ENCODE data around the gene CLK2.

GRCh38 chr1:154860202-154861007 is 9.7 kb downstream of the KCNN3 start:
- CAGE, long polyA plus RNA, result no peak
- RRBS, result 15% methylated on average over 2 of the region's 13 CpGs

DNA sequence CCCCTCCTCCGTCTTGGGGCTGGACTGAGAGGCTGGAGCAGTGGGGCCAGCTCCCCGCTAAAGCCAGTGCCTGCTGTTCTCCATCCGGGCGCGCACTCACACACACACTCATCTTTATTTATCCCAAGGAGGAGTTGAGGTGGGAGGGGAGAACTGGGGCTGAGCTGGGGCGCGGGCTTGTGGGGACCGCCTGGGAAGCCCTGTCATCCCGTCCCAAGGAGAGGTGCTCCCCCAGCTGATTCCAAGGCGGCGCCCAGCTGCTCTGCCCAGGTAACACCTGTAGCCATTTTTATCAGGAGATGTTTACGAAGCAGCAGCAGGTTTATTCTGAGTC is 2.1 kb downstream of the KCNN3 start:
- CAGE, long polyA plus RNA, result no peak
- RRBS, result no CpG with 5 or more reads among the region's 12 CpGs

DNA sequence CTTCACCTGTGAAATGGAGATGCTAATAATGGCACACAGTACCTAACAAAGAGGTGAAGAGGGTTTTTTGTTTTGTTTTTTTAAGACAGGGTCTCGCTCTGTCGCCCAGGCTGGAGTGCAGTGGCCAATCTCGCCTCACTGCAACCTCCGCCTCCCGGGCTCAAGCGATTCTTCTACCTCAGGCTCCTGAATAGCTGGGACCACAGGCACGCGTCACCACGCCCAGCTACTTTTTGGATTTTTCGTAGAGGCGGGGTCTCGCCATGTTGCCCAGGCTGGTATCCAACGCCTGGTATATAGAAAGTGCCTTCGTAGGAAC is 541 bp downstream of the PMVK start:
- CAGE, long polyA plus RNA, result no peak
- RRBS, result no CpG with 5 or more reads among the region's 14 CpGs

GRCh38 chr1:154951892-154952732 is 3.8 kb downstream of the PBXIP1 start:
- CAGE, long polyA plus RNA, result no peak
- RRBS, result no CpG with 5 or more reads among the region's 18 CpGs

DNA sequence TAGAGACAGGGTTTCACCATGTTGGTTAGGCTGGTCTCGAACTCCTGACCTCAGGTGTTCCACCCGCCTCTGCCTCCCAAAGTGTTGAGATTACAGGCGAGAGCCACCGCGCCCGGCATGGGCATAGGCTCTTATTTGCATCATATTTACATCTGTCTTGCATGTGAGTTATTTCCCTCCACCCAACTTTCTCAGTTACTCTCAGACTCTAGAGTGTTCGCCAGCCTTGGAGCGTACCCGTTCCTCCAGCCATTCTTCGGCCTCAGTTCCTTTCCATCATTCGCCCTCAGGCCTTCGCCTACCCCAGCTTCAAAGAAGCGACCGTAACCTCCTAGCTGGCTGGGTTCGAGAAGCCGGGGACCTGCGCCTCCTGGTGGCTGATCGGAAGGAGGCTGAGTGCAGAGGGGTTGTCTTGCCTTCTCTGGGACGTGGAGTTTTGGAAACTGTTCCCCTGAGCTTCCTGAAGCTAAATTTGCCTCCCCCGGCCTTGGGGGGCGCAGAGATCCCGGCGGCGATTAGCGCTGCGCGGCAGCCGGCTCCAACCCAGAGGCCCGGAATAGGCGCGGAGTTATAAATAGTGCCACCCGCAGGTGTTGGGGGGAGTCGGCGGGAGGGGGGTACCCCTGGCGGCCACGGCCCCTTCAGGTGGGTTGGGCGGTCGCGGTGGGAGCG is 3.6 kb upstream of the ZBTB7B start:
- CAGE, long polyA plus RNA, result no peak
- RRBS, result 0% methylated on average over 4 of the region's 40 CpGs

DNA sequence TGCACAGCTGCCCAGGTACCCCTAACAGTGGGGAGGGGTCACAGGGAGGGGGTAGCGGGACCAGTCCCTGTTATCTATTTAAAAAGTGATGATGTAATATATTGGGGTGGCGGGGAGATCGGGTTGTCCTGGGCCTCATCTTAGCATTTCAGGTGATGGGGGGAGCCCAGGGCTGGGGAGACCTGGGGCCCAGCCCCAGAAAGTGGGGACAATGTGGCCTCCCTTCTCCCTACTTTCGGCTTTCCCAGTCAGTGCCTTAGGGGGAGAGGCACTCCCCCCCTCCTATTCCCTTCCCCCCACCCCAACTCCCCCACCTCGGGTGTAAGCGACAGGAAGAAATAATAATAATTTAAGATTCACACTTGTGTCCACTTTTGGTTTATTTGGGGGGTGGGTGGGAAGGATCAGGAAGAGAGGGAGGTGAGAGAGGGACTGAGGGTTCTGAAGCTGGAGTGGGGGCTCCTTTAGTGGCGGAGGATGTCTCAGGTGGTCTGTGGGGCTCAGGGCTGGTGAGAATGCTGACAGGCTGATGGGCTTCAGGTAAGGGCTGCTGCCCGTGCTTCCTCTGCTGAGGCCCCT is 15.3 kb downstream of the DCST2 start:
- CAGE, long polyA plus RNA, result no peak
- RRBS, result no CpG with 5 or more reads among the region's 8 CpGs

DNA sequence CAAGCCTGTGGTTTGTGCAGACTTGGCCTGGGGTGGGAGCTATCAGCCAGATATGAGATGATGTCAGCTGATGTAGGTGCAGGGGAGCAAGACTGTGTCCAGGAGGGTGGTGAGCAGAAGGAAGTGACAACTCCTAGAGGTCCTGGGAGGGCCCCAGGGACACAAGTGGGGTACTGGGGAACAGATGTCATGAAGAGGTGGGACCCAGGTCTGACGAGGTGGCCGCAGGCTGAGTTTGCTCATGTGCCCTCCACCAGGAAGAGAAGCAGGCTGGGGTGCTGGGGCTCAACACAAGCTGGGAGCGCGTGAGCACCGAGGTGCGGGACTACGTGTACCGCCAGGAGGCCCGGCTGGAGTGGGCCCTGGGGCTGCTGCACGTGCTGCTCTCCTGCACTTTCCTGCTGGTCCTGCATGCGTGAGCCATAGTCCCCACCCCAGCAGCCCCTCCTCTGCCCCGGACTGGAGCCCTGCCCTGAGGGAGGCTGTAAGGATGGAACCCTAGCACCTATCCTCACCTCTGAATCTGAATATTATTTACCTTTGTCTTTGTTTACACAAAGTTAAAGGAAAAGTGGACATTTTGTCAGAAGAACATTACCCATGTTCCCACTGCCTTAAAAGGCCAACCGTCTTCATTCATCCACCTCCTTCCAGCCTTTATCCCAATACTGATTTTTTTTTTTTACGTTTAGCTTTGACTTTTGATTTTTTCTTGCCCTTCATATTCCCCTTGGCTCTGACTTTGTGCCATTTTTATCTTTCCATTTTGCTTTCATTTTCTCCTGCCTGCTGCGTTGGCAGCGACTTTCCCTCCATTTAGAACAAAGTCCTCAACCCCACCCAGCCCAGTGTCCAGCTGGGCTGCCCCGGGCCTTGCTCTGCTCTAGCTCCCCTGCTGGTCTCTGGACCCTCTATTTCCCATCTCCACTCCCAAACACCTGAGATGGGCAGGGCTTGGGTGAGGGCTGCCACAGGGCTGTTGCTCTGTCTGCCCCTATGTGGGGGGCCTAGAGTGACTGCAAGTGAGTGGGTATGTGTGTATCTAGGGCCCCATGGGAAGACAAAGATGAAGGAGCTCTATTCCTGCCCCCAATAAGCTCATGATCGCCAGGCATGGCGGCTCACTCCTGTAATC is 7.7 kb upstream of the ADAM15 start:
- CAGE, long polyA plus RNA, result no peak
- RRBS, result 74% methylated on average over 1 of the region's 19 CpGs

DNA sequence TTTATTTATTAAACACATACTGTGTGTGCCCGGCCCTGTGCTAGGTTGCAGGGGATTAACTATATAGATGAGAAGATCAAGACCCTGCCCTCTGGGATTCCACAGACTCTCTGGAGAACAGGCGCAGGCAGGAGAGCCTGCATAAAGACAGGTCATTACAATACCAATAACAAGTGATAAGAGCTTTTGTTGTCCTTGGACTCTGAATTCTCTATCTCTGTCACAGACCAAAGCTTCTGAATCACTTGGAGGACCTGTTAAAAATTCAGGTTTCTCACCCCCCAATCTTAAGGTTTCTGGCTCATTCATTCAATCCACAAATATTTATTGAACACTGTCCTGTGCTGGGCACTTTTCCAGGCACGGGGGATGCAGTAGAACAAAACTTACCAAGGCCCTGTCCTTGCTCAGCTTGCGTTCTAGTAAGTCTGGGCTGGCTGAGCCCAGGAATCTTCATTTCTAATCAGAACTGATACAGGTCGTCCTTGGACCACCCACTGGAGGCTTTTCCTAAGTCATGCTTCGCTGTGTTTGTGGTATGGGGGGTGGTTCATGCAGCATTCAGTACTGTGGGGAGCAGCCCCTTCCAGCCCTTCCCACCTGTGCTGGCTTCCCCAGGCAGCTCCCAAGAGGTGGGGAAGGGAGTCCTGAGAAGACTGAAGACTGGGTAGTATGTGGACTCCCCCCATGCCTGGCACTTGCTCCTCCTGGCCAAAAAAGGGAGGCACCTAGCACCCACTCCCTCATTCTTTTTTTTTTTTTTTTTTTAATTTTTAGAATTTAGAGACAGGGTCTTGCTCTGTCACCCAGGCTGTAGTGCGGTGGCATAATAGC is 1.5 kb downstream of the EFNA4 start:
- CAGE, long polyA plus RNA, result no peak
- RRBS, result no CpG with 5 or more reads among the region's 7 CpGs

- CAGE, long polyA plus RNA, result no peak
- RRBS, result no CpG with 5 or more reads among the region's 2 CpGs
These were observed 1.4 kb upstream of the EFNA3 start for GRCh38 chr1:155077265-155077647.

DNA sequence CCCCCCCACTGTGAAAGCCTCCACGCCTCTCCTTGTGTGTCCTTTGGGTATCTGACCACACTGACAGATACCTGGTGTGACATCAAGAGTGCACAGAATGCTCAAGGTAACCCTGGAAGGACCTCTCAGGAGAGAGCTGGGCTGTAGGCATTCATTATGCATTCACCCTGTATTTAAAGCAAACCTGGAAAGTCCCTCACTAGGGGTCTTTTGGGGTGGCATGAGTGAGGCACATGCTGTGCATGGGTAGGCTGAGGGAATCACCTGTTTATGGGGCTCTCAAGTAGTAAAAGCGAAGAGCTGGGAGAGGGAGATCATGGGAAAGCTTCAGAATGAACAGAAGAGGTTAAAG is 702 bp downstream of the EFNA1 start:
- CAGE, long polyA plus RNA, result no peak
- RRBS, result no CpG with 5 or more reads among the region's 2 CpGs

GRCh38 chr1:155178718-155179303 is 5.2 kb downstream of the TRIM46 start:
- CAGE, long polyA plus RNA, result no peak
- RRBS, result no CpG with 5 or more reads among the region's 21 CpGs

DNA sequence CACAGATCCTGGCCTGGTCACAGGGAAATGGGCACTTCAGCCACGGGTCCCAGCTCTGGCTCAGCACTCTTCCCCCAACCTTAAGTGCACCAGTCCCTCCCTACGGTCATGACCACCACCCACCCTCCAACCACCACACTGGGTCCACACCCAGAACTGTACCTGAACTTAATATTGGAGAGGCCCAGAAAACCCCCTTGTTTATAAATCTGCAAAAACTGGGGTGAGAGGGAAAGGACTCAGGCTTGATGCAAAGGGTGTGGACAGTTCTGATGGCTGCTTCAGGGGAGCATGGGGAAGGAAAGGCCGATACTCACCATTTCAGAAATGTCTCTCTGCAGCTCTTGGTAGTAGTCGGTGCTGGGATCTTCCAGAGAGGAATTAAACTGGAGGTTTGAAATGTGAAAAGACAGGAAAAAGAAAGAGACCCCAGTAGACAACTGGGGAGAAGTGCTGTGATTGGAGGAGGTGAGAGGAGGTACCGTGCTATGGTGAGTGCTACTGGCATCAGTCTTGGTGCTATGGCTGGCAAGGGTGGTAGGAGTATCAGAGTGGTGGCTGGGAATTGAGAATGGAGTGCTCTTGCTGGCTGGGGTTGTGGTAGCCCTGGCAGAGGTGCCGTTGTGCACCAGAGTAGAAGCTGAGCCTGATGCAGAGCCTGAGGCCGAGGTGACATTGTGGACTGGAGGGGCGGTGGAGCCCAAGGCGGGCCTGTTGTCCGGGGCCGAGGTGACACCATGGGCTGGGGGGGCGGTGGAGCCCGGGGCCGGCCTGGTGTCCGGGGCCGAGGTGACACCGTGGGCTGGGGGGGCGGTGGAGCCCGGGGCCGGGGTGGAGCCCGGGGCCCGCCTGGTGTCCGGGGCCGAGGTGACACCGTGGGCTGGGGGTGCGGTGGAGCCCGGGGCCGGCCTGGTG is 14.5 kb downstream of the TRIM46 start:
- CAGE, long polyA plus RNA, result no peak
- RRBS, result no CpG with 5 or more reads among the region's 28 CpGs

DNA sequence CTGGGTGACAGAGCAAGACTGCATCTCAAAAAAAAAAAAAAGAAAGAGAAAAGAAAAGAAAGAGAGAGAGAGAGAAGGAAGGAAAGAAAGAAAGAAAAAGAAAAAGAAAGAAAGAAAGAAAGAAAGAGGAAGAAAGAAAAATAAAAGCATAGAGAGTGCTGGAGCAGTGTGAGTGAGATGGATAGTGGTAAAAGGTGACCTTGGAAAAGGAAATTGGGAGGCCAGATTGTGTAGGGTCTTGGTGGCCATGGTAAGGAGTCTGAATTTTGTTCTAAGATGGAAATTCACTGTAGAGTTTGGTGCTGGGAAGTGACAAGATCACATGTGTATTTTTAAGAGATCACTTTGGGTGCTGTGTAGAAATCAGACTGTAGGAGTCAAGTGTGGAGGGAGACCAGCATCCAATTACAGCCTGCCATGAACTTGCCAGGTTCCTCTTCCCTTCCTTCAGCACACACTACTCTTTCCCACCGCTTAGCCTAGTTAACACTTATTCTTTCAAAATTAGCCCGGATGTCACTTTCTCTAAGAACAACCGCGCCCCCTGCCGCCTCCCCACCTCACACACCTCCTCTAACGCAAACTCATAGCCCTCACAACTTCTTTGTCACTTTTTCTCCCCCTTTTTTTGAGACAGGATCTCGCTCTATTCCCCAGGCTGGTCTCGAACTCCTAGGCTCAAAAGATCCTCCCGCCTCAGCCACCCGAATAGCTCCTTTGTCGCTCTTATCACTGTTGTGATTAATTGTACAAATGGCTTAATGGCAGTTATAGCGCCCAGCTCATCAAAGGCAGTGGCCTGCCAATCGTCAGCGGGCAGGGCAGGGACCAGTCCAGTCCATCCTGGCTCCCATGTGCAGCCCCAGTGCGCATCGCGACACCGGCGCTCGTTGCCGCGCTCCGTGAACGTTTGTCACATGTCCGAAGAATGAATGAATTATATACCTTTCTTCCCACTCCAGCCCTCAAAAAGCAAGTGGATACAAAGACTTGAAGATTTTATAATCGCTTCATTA is 14.5 kb downstream of the GBA1 start:
- CAGE, long polyA plus RNA, result no peak
- RRBS, result no CpG with 5 or more reads among the region's 26 CpGs

DNA sequence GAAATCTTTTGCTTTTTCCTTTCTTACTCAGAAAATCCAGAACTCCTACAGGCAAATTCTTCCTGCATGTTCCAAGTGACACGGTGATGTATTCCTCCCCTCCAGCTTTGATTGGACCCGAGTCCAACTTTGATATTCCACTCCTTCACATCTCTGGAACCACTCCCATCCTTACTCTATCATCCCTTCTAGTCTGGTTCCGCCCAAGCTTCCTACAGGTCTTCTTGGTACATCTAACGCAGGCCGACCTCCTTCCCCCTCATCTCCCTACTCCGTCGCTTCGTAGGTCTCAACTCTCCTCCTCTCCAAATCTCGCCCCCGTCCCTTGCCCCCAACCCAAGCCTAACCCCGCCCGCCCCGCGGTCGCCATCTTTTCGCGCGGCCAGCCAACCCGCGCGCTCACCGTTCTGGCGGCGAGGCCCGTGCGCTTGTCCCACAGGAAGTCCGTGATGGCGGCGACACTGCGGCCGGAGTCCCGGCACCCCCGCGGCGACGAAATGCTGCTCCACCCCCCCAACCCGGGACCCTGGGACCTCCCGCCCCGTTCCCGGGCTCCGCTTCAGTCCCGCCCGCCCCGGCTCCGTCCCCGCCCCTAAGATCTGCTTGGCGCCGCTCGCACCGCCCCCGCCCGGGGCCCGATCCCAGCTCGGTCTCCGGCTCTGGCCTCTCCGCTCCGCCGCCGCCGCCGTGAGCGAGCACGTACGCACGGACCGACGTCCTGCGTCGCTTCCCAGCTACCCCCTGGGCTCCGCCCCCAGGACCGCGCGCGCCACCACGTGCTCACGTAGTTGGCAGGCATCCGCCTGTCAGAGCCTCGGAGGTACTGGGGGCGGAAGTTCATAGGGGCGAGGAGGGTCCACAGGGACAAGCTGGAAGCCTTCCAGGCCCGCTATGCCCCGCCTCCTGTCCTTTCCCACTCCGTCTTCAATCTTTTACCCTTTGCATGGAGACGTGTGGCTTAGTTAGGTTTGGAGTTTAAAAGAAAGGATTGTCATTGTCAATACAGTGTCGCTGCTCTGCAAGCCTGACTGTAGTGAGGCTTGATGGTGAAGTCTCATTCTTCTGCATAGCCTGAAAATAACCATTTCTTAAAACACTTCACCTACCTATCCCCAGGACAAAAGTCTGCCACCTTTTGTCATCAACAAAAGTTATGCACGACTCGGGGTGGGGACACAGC is at the start of gene CLK2:
CLK2 (minus strand) TSS at position 707 of the 1,180 bp plus-strand sequence.
- CAGE, long polyA plus RNA, result no peak
- RRBS, result 3% methylated on average over 15 of the region's 87 CpGs

DNA sequence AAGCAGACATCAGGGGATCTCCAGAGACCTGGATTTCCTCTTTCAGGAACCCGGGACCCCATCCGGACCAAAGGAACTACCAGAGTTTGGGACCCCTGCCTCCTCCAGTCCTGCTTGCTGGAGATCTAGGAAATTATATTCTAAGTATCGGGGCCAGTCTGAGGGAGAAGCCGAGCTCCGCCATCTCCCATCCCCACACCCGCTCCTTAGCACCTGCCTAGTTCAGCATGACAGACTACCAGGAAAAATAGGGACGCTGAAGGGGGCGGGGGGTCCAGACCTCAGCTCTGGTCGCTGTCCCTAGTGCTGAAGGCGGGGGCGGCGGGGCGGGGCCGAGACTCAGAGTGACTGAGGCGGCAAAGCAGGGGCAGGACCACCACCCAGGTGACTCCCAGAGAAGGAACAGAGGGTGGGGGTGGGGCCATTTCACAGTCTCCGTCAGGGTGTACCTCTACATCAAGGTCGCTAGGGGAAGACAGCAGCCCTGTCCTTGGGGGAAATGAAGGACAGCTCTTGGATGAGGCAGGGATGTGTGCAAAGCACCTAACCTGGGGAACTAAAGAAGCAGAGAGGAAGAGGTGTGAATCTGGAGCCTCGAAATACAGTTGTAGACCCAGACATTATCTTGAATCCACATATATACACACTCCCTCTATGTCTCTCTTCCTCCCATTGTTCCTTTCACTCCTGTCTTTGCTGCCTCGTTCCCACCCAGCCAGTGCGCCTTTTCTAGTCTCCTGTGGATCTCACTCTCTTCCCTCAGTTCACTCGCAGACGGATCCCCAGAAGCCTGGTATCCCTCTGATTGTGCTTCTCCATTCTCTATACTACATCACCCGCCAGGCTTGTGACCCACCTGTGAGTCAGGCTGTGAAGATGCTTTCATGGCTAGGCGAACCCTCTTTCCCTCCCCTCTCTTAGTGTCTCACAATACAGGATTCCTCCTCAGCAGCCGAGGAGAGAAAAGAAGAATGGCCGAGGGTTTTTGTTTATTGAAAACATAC is 1.1 kb downstream of the HCN3 start:
- CAGE, long polyA plus RNA, result no peak
- RRBS, result 3% methylated on average over 1 of the region's 26 CpGs

DNA sequence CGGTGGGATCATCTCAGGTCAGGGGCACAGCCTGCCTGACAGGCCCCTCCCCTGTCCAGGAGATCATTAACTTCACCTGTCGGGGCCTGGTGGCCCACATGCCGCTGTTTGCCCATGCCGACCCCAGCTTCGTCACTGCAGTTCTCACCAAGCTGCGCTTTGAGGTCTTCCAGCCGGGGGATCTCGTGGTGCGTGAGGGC is 8.3 kb downstream of the HCN3 start:
- CAGE, long polyA plus RNA, result no peak
- RRBS, result 94% methylated on average over 3 of the region's 9 CpGs

DNA sequence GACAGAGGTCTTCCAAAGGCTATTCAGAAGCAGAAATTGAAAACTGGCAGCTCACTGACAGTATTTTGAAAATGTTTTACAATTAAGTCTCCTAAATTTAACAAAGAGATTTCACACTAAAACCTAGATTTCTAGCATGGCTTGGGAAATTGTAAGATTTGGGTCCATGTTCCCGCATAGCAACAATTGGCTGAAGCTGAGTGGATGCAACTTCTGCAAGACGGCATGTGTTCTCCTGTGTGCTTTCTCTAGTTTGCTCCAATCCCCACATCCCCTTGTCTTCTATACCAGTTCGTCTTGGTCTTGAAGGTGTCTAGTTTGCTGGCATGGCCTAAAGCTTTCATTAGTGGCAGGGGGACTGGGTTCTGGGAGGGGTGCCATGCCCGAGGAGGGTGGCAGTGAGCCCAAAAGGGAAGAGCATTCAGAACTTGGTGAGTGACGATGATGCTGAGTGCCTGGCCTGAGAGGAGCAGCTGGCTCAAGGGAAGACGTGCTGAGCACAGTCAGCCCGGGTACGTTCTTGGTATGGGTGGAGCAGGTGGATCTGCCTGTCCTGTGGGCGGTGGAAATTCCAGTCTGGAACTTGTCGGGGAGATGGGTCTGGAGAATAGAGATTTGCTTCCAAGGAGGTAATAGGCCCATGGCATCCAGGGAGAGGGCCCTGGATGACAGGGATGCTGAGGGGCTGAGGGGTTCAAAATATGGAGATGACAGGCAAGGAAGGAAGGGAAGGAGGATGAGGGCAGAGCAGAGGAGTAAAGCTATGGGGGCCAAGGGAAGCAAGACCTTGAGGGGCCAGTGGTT is 4.5 kb downstream of the FDPS start:
- CAGE, long polyA plus RNA, result no peak
- RRBS, result no CpG with 5 or more reads among the region's 10 CpGs

GRCh38 chr1:155318441-155319387 is 2.0 kb upstream of the RUSC1 start:
- CAGE, long polyA plus RNA, result no peak
- RRBS, result no CpG with 5 or more reads among the region's 8 CpGs

DNA sequence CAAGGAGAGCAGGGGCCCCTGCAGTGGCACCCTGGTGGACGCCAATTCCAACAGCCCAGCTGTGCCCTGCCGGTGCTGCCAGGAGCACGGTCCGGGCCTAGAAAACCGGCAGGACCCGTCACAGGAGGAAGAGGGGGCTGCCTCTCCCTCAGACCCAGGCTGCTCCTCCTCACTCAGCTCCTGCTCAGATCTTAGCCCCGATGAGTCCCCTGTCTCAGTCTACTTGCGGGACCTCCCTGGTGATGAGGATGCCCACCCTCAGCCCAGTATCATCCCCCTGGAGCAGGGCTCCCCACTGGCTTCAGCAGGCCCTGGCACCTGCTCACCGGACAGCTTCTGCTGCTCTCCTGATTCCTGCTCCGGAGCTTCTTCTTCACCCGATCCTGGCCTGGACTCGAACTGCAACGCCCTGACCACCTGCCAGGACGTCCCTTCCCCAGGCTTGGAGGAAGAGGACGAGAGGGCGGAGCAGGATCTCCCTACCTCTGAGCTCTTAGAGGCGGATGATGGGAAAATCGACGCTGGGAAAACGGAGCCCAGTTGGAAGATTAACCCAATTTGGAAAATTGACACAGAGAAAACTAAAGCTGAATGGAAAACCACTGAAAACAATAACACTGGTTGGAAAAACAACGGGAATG is 1.3 kb downstream of the RUSC1 start:
- CAGE, long polyA plus RNA, result no peak
- RRBS, result no CpG with 5 or more reads among the region's 21 CpGs

GRCh38 chr1:155324644-155325695 is 4.3 kb downstream of the RUSC1 start:
- CAGE, long polyA plus RNA, result no peak
- RRBS, result 6% methylated on average over 29 of the region's 71 CpGs

Measured in osteoblast (primary cell).